Type B pancreatic cell (in vitro differentiated cells): ENCODE measurements around a stretch of chr20.

DNA sequence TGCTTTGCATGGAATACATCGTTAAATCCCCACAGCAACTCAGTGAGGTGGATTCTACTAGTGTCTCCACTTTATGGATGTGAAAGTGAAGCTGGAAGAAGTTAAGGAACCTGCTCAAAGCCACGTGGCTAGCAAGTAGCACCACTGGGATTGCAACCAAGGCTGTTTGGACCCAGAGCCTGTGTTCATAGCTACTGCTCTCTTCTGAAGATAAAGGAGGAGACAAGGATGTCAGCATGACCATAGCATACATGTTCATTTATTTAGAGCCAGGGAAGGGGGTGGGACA lies 135.1 kb downstream of the BCAS1 start:
- PRO-cap = no peak

DNA sequence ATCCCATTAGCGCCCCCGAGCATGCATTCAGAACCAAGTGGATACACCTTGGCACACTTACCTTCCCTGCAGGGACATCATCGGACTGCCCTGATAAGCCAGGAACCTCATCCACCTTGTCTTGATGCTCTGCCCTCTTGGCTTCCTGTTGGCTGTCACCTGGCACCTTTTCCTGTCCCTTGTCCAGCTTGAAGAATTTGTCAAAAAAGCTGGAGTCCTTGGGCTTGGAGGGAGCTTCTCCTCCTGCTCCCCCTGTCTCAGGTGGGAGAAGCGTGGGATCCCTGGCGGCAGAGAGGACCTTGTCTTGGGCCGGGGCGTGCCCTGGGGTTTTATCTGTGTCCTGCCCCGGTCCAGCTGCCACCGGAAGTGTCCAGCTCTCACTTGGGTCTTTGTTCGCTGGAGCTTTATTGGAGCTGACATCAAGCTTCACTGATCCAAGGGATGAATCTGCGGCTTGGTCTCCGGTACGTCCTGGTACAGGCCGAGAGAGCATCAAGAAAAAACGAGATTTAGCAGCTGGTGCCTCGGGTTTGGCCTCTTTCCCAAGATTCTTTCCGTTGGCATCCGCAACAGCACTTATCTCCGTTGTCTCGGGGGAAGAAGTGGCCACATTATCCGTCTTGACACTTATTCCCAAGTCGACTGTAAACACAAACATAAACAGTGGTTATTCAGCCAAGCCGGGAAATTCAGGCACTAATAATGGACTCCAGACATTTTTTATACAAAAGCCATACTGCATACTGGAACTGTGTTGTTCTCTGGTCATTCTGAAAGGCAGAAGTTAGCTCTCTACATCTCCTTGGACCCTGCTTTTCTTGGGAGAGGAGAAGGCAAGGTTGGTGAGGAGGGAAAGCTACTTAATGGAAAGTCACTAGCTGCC lies 41.8 kb downstream of the BCAS1 start:
- PRO-cap = no peak

DNA sequence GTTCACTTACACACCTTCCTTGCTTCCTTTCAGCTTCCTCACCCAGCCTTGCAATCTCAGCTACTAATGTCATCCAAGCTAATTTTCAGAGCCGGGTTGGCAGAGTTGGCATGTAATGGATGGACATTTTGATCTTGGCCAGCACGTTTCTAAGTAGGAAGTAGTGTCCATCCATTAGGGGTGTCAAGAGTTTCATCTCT lies 60.5 kb downstream of the PFDN4 start:
- PRO-cap = no peak

GRCh38 chr20:54686653-54687061 lies 211.3 kb downstream of the DOK5 start:
- PRO-cap = no peak

GRCh38 chr20:55744720-55745150 lies 260.6 kb downstream of the CBLN4 start:
- PRO-cap = no peak

- PRO-cap = no peak
These were observed 4.0 kb downstream of the FAM210B start for GRCh38 chr20:56362623-56363310.

GRCh38 chr20:56423858-56424328 lies 11.8 kb downstream of the CASS4 start:
- PRO-cap = no peak

DNA sequence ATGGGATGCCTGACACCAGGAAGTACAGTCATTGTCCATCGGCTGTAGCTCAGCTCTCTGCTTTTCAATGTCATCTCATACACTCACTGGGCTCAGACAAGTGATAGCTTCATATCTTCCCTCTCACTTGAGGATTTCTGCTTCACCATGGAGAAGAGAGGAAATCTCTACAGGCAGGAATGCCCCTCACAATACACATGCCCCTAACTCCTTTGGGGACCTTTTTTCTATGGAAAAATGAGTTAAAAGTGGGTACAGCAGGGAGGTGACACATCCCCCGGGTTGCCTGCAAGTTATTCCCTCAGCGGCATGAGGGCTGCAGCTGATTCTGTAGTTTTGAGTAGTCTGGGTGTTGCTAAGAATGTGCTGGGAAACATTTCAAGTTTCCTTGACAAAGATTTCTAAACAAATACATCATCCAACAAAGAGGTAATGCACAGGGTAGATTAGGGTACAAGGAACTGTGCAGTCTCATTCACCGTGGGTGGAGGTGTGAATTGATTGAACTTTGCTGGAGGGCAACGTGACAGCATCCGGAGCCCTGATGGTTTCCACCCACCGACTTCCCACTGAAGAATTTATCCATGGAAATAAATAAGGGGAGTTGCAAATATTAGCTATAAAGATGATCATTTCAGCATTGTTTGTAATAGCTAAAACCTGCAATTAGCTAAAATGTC lies 21.7 kb downstream of the CASS4 start:
- PRO-cap = no peak

GRCh38 chr20:56451998-56452825 lies 16.2 kb upstream of the RTF2 start:
- PRO-cap = no peak

- PRO-cap = no peak
These were observed 832 bp upstream of the TFAP2C start for GRCh38 chr20:56628207-56628741.

DNA sequence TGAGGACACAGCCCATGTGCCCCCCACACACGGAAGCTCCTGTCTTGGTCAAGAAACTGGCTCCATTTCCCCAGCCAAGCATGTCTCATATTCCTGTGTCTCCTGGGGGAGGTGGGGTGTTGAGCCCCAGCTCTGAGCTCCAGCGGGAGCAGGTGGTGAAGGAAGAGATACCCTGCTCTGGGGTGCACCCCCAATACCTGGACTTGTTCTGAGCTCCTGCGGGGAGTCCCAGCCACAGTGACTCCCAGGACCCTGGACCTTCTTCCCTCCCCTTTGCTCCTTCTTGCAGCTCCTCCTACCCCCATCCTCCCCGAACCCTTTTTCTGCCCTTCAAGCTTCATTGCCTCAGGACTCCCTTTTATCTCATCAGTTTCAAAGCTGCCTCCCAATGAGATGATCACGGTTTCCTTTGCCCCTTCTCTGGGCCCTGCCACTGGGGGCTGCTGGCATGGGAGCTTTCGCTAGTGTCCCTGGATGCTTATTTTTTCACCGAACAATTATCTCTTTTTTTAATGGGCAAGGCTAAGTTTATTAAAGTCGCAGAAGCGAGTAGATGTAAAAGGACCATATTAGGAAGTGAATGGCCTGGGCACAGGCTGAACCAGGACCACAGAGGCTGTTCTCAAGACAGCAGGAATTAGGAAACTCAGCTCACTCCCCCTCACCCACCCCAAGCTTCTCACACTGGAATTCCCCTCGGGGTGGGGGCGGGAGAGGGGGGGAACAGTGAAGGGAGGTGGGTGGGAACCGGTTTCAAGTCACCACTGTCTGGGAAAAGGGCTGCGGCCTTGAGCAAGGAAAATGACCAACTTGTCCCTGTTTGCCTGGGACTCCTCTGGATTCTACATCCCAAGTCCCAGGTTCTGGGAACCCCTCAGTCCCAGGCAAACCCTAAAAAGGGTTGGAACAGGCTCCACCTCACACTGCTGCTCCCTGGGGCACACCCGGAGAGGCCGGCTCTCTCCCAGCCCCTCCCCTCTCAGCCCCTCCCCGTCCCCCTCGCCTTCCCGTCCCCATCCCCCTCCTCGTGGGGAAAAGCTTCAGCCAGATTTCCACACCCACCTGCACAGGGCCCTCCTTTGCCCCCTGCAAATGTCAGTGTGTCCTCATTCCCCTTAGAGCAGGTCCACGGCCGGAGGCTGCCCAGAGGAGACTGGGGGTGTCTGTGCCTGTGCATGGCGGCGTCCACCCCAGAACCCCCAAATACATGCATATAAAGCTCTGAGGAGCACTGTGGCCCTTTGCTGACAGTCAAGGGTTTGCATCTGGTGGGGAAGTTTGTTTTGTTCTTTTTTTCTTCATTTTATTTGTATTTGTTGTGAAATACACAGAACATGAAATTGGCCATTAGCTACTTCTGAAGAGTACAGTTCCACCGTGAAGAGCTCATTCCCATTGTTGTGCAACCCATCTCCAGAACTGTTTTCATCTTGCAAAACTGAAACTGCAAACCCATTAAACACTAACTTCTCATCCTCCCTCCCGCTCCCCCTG lies 230.7 kb downstream of the TFAP2C start:
- PRO-cap = no peak

GRCh38 chr20:57109058-57109371 lies 157.4 kb downstream of the BMP7 start:
- PRO-cap = no peak

GRCh38 chr20:57375158-57375646 lies 16.0 kb upstream of the RBM38 start:
- PRO-cap = no peak

GRCh38 chr20:57395001-57396112 lies 4.2 kb downstream of the RBM38 start:
- PRO-cap = no peak

DNA sequence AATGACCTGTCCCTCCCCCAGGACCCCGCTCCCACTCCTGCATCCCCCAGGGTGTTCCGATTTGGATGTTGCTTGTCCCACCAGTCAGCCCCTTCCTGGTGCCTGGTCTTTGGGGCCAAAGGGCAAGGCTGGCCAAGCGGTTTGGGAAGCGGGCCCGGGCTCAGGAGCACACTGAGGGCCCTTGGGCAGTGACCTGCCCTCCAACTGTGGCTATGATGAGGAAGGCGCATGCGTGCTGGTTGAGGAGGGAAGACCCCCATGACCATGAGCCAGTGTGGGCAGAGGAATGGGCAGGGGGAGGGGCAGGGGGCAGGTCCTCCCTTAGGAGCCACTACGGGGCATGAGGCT lies 50.4 kb downstream of the RBM38 start:
- PRO-cap = no peak

- PRO-cap = no peak
These were observed 3.6 kb upstream of the CTCFL start for GRCh38 chr20:57528532-57528960.

- PRO-cap = no peak
These were observed 15.6 kb upstream of the PCK1 start for GRCh38 chr20:57545283-57545731.

- PRO-cap = no peak
These were observed 4.2 kb downstream of the PCK1 start for GRCh38 chr20:57564779-57565810.

DNA sequence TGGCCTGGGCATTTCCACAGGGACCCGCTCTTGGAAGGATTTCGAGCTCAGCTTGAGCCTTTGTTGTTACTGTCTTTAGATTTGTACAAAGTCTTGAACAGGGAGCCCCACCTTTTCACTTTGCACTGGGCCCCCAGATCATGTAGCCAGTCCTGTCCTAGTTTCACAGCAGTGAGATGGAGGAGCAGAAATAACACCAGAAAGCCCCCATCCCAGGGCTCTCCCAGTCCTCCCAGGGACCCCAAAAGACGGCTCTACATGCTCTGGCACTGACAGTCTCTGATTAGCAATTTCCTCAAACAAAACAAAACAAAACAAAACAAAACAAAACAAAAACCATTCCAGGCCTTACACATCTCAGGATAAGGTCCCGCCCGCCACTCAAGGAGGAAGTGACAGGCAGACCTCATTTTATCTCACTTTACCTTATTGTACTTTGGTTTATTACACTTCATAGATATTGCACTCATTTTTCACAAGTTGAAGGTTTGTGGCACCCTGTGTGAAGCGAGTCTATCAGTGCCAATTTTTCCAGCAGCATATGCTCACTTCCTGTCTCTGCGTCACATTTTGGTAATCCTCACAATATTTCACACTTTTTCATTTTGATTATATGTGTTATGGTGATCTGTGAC lies 15.3 kb downstream of the ZBP1 start:
- PRO-cap = no peak

DNA sequence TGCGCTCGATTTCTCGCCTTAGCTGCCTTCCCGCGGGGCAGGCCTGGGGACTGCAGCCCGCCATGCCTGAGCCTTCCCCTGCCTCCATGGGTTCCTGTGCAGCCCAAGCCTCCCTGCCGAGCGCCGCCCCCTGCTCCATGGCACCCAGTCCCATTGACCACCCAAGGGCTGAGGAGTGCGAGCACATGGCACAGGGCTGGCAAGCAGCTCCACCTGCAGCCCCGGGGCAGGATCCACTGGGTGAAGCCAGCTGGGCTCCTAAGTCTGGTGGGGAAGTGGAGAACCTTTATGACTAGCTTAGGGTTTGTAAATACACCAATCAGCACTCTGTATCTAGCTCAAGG lies 8.7 kb upstream of the ZBP1 start:
- PRO-cap = no peak